Cardiac muscle cell (in vitro differentiated cells and primary cell): ENCODE data around the genes FADS2 and BEST1.

DNA sequence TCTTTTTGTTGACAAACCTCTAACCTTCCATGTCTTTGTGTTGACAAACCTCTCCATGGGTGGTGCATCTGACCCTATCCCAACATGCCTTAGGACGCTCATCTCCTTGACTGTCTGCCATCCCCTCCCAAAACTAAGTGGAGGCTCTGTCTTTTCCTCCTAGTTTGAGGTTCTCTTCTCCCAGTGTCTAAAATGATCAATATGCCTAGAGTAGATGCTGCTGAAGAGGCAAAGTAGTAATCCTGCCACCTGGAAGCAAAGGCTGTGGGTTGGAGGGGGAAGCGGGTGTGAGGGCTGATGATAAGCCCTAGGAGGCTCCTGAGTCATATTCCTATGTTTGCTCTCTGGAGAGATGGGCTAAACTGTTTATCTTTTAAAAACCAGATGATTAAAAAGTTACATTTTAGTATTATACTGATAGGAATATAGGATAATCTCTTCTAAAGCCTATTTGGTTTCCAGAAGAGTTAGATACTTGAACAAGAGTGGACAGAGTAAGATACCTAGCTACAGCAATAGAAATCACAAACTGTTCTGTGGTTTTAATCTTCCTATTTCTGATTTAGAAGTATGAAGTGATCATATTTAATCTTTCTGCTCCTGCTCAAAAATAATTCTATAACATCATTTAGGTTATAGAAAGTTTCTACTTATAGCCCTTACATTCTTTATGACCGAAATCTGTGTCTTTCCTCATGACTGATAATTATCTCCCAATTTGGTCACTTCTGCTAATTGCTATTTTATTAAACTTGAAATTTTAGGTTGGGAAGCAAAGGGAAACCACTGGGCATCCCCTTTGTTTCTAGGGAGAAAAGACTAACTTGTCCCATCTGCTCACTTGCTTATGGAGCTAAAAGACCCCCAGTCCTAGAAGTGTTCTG, 8.1 kb downstream of the FEN1 start:
- RAMPAGE, long total RNA: no peak
- RRBS: no CpG with 5 or more reads among the region's 3 CpGs

- RAMPAGE, long total RNA: no peak
- RRBS: no CpG with 5 or more reads among the region's 15 CpGs
Observed at GRCh38 chr11:61808938-61810115, 7.5 kb downstream of the FADS1 start.

DNA sequence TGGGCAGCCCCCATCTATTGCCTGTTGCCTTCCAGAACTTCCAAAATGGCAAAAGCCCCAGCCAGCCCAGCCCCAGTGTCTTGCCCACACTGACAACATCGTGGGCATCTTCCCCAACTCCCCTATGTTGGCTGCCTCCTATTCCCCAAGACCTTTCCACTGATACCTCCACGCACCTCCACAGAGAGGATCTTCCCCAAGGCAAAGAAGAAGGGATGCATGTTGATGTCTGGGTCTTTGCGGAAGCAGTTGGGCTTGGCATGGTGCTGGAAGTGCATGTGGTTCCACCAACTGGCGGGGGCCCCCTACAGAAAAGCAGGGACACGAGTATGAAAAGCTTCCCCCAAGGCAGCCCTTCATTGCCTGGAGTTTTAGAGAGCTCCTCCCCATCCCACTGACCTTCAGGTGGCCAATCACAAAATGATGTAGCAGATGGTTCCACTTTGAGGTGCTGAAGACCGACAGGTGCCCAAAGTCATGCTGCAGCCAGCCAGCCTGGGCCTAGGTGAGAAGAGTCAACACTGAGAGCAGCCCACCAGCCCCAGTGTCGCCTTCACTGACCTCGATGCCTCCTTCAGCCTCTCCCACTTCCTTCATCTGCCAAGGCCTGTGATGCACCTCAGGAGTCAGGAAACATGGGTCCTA, 6.1 kb downstream of the FADS1 start:
- RAMPAGE, long total RNA: no peak
- RRBS: no CpG with 5 or more reads among the region's 8 CpGs

DNA sequence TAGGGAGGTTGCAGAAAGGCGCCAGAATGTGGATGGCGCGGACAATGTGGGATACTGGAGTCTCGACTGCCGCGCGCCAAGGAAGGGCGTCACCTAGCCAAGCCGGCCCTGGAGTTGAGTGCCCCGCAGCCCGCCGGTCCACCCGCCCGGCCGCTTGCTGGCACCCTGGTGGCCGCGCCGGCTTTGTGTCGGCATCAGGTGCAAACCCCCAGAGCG, 686 bp upstream of the FADS2 start:
- RAMPAGE, long total RNA: no peak
- RRBS: 0% methylated on average over 6 of the region's 20 CpGs

- RAMPAGE, long total RNA: start-site peak on the plus strand at chr11:61828042-61828303, 1,254 and 146 reads in 2 replicates
- RRBS: 1% methylated on average over 27 of the region's 83 CpGs
Observed at GRCh38 chr11:61827722-61828641, at the start of gene FADS2. FADS2 (plus strand) TSS chr11:61828300.

DNA sequence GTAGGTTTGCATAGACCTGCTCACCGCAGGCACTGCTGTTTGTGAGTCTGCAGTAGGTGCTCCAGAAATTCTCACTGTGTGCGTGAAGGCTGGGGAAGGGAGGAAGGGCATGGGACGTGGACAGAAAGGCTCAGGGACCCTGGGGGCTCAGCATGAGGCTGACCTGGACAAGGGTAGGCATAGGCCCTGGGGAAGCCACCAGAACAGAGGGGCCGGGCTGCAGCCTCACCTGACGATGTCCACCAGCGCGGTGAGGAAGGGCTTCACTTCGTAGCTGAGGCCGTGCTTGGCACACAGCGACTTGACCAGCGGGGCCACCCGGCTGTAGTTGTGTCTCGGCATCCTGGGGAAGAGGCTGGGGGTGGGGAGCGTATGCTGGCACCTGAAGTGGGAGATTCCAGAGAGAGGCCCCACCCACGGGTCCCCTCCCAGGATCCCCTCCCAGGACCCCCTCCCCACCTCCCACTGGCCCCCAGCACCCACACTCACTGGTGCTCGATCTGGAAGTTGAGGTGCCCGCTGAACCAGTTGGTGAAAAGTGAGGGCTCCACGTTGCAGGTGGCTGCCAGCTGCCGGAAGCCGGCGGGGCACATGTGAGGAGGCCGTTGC, 15.6 kb downstream of the FADS3 start:
- RAMPAGE, long total RNA: no peak
- RRBS: 92% methylated on average over 6 of the region's 22 CpGs

DNA sequence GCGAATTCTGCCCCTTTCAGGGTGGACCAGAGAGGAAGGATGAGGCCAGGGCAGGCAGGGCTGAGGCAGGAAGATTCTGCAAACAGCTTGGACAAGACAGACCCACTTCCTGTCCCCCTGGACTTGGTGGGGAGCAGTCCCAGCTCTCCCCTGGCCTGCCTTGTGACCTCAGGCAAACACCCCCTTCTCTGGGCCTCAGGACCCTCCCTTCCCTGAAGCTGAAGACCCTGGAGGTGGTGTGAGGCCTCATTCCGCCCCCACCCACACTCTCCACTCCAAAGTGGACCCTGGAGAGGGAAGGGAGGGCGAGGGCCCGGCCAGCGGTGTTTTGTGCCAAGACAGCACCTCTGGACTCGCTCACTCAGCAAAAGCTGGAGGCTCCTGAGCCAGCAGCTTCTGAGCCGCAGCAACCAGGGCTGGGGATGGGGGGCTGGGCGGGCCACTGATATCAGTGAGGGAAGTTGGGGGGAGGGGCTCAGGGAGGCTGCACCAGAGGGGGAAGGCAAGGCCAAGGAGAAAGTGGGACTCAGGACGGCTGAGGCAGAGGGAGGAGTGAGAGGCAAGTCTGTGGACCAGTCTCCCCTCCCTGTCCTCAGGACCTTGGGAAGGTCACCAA, 8.5 kb downstream of the RAB3IL1 start:
- RAMPAGE, long total RNA: no peak
- RRBS: no CpG with 5 or more reads among the region's 9 CpGs

DNA sequence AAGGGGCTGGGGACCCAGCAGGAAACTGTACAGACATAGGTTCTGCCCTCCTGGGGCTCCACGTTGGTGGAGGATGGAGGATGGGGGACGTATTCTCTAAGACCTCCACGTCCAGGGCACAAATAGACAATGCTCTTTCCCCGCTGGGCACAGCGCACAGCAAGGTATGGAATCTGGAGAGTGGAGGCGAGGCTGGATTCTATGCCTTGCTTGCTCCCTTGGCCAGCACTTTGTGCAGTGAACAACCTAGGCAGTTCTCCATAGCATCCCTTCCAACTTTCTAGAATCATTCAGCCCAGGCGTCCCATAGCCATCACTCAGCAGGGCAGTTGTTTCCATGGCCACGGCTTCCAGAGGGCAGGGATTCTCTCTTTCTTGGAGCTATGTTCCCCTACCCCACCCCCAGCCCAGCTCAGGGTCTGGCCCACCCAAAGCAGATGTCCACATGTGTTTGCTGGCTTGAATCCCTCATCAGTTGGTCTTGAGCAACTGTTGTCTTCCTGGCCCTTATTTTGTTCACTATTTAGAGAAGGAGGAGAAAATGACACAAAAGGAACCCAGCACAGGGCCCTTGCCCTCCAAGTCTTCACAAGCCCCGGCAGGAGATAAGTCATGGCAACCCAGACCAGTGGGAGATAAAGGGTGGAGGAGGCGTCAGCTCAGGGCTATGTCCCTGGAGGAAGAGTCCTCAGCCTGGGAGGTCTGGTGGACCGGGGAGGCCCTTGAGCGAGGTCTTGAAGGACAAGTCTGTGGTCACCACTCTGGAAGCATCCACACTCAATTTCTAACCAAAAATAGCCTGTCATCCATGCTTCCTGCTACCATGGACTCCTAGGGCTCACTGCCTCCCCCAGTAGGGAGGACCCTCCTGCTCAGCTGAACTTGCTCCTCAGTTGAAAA, 1.4 kb upstream of the RAB3IL1 start:
- RAMPAGE, long total RNA: no peak
- RRBS: 0% methylated on average over 2 of the region's 12 CpGs

DNA sequence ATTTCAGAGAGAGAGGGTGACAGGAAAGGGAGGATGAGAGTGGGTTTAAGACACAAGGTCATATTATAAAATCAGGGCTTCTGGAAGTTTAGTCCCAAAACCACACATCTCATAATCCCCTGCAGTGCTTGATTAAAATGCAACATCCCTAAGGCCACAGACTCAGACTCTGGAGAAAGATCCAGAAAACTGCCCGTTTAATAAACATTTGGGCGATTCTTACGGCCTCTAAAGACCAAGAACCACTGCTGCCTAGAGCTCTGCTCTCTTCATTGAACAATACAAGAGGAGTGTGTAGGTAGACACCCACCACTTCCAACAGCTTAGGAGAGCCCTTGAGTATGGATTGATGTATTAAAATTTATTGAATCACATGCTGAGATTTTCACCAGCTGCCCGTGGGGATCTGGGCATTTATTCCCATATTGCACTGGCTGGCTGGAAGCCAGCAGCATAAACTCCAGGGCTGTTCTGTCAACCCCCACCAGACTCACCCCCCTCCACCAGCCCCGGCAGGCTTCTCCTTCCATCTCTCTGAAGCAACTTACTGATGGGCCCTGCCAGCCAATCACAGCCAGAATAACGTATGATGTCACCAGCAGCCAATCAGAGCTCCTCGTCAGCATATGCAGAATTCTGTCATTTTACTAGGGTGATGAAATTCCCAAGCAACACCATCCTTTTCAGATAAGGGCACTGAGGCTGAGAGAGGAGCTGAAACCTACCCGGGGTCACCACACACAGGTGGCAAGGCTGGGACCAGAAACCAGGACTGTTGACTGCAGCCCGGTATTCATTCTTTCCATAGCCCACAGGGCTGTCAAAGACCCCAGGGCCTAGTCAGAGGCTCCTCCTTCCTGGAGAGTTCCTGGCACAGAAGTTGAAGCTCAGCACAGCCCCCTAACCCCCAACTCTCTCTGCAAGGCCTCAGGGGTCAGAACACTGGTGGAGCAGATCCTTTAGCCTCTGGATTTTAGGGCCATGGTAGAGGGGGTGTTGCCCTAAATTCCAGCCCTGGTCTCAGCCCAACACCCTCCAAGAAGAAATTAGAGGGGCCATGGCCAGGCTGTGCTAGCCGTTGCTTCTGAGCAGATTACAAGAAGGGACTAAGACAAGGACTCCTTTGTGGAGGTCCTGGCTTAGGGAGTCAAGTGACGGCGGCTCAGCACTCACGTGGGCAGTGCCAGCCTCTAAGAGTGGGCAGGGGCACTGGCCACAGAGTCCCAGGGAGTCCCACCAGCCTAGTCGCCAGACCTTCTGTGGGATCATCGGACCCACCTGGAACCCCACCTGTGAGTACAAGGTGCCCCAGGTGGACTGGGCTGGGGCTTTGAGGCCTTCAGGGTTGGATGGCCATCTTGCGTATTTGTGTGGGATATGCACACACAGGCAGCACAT, at the start of gene BEST1:
Gene BEST1, plus strand, starts transcription at position 1,216 of the 1,398 bp plus-strand sequence.
- RAMPAGE, long total RNA: no peak
- RRBS: 11% methylated on average over 2 of the region's 16 CpGs

GRCh38 chr11:61966608-61966920, 870 bp downstream of the FTH1 start:
- RAMPAGE, long total RNA: no peak
- RRBS: no CpG with 5 or more reads among the region's 12 CpGs

- RAMPAGE, long total RNA: no peak
- RRBS: no CpG with 5 or more reads among the region's 2 CpGs
Observed at GRCh38 chr11:61969909-61970512, 2.6 kb upstream of the FTH1 start.

DNA sequence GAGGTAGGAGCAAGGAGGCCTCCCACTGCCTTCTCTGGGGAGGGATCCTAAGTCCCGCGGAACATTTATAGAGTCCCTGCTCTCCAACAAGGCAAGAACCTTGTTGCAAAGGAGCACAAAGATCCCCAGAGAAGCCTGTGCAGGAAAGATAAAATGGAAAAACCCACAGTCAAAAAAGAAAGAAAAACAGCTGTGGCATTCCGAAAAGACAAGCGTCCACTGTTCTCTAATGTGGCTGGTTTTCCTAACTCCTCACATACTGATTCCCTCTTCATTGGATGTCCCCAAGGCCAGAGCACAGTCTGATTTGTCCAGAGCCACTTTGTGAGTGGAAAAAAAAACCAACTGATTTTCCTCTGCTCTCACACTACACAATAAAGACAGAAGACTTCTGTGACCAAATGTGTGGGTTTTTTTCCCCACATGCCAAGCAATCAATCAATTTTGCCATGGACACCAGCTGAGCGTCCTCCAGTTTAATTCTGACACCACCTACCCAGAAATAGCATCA, 62.0 kb upstream of the INCENP start:
- RAMPAGE, long total RNA: no peak
- RRBS: no CpG with 5 or more reads among the region's 5 CpGs

DNA sequence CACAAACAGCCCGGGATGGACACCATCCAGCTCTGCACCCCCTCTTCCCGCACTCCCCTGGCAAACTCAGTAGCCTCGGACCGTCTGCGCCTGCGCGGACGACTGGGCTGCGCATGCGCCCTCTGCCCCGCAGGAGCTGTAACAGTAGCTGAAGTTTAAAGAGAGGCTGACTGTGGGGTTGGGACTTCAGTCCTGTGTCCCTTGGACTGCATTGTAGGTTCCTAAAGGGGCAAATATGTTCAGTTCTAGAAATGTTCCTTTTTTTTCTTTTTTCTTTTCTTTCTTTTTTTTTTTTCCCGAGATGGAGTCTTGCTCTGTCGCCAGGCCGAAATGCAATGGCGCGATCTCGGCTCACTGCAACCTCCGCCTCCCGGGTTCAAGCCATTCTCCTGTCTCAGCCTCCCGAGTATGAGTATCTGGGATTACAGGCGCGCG, 11.3 kb upstream of the INCENP start:
- RAMPAGE, long total RNA: no peak
- RRBS: 6% methylated on average over 1 of the region's 23 CpGs

- RAMPAGE, long total RNA: no peak
- RRBS: no CpG with 5 or more reads among the region's 4 CpGs
Observed at GRCh38 chr11:62360574-62361040, 23.4 kb downstream of the ASRGL1 start.

DNA sequence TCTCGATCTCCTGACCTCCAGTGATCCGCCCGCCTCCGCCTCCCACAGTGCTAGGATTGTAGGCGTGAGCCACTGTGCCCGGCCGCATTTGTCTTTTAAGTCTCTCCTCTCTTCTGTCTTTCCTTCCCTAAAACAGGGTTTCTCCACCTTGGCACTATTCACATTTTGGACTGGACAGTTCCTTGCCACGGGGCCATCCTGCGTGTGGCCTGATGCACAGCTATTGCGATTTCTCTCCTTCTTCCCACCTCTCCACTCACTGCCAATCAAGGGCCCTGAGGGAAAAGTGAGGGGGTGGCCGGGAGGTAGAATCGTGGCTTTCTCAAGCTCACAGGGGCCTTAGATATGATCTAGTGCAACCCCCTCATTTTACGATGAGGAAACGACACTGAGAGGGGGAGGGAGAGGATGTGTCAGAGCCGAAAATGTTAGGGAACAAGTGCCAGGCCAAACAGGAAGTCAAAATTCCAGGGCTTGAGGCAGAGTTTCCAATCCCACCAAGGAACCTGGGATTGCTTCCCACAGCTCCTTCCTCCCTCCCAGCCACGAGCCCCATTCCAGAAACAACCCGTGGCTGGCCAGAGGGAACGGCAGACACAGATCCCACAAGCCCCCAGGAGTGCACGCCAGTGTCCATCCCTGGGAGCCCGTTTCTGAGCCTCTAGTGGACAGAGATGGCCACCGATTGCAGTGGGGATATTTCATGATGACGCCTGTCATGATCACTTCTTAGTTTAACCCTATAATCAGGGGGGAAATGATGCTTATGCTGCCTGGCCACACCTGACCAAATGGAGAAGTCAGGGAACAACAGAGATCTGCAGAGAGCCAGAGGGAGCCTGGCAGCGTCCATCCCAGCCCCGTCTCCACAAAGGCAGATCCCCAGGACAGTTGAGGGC, 21.3 kb downstream of the SCGB1A1 start:
- RAMPAGE, long total RNA: no peak
- RRBS: no CpG with 5 or more reads among the region's 24 CpGs

- RAMPAGE, long total RNA: no peak
- RRBS: no CpG with 5 or more reads among the region's 4 CpGs
Observed at GRCh38 chr11:62458283-62458933, 39.6 kb downstream of the SCGB1A1 start.

DNA sequence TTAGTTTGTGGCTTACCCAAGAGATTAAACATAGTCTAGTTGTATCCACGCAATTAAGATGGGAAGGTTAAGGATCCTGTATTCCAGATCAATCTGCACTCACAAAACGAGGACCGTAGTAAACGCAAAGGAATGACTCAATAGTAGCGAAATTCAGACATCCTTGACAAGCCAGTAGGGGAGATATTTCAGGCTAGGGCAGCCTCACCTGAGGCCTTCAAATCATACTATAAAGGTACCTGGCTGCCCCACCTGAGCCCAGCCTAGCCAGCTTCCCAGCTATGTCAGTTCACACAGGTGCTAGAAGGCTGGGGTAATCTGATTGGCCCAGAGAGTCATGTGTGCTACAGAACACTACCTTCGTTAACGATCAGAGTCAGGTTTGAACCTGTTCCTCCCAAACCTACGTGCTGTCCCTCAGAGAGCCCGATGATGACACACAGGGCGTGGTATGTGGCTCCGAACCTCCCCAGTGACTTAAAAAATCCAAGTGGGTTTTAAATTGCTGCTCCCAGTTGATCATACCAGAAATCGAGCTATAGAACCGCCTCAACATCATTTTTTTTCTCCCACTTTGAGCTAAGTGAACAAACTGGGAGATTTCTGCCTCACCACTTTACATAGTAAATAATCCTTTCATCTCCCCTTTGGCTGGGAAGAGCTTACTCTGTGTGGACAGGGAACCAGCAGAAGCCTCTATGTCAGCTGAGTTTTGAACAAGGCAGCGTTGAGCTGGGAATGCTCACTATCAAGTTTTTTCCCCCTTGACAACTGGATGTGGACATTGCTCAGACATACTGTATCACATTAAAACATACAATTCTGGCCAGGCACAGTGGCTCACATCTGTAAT, 46.3 kb downstream of the AHNAK start:
- RAMPAGE, long total RNA: no peak
- RRBS: no CpG with 5 or more reads among the region's 14 CpGs

DNA sequence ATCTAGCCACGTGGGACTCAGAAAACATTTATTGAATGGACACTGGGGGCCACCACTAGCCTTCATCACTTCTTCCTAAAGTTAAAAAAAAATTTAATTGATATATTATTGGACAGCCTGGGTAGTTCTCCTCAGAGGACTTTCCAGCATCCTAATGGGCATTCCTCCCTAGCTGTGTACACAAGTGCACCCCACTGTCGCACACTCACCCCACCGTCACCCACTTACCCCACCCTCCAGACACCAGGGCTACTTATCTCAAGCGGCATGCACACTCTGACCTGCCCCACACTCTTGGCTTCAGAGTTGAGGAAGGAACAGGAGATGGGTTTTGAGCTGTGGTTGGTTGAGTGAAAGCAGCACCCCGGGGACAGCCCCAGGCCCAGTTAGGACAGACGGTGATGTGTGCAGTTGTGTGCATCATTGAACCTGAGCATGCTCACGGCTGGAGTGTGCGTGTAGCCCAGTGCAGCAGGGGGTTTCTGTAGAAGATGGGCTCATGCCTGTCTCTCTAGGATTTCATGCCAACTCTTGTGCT, 32.5 kb downstream of the AHNAK start:
- RAMPAGE, long total RNA: no peak
- RRBS: no CpG with 5 or more reads among the region's 8 CpGs

DNA sequence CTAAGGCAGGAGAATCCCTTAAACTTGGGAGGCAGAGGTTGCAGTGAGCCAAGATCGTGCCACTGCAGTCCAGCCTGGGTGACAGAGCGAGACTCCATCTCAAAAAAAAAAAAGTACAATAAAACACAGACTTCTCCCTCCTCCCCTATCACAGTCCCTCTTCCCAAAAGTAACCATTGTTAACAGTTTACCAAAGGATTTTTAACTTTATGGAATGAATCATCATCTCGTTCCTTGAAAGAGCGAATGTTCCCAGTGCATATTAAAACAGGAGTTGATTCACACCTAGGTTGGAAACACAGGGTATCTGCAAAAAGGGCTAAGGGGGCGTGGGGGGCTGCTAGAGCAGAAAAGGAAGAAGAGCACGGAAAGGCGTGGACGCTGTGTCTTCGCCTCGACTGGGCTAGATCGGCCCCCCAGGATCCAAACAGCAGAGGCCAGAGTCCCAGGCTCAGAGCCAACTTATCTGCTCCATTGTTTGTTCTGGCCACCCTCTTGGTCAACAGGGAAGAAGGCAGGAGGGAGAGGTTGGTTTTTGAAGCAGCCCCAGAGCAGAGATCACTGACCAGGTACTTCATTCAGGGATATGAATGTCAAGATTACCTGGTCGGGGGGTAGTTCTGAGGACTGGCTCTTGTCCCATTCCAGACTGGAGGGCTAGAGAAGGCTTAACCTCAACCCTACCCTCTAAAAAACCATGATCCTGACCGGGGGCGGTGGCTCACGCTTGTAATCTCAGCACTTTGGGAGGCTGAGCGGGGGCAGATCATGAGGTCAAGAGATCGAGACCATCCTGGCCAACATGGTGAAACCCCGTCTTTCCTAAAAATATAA, 2.2 kb upstream of the AHNAK start:
- RAMPAGE, long total RNA: no peak
- RRBS: no CpG with 5 or more reads among the region's 18 CpGs

GRCh38 chr11:62557427-62557832, 10.8 kb upstream of the AHNAK start:
- RAMPAGE, long total RNA: no peak
- RRBS: no CpG with 5 or more reads among the region's 3 CpGs